Skeletal muscle cell (primary cell): ENCODE measurements around the gene CLEC18A.

DNA sequence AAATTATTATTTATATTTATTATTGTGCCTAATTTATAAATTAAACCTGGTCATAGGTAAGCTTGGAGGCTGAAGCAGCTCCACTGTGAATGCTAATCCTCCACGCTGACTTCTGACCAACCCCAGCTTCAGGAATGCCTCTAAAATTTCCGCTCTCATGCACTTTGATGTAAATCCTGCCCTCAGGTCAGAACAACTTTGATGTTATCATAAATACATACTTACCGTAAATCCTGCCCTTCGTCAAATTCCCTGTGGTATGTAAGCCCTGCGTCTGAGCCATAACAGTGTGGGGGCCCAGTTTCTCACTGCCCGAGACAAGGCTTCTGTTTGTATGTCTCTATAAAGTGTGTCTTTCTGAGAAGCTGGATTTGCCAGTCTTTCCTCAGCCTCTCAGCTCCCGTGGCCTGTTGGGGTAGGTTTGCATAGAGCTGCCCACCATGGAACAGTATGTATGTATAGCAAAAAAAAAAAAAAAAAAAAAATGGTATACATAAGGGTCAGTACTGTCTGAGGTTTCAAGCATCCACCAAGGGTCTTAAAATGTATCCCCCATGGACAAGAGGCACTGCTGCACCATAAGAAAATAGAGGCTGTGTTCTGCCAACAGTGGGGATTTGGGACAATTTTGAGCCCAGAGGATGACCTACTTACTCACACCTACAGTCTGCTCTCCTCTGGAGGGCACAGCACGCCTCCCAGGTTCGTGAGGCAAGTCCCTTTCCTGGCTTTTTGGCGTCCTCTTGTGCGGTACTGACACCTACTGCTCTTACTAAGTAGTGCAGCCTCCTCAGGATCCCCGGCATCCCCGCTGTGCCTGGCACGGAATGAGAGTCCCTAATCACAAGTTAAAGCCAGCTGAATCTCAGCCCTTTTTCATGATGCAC lies 17.5 kb downstream of the PRMT7 start:
- RRBS = no CpG with 5 or more reads among the region's 14 CpGs

- RRBS = no CpG with 5 or more reads among the region's 17 CpGs
Measured at GRCh38 chr16:68386356-68387167, 61.7 kb downstream of the SMPD3 start.

GRCh38 chr16:68509953-68510597 lies 29.0 kb upstream of the ZFP90 start:
- RRBS = 2% methylated on average over 13 of the region's 44 CpGs

DNA sequence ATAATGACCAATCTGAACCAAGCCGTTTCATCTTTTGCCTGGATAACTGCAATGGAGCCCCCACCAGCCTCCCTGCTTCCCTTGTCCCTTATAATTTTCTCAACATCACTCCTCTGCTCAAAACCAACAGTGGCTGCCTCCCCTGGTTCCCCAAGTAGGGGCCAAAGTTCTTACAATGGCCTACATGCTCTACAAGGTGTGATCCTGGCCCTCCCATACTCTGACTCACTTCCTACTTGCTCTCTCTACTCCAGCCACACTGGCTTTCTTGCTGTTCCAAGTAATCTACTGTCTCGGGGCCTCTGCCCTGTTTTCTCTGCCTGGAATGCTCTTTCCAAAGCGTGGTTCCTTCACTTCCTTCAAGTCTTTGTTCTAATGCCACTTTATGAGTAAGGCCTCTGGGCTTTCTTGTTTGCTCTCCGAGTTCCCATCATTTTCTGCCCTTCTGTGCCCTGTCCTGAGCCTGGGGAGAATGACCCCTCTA lies 4.2 kb upstream of the CDH3 start:
- RRBS = no CpG with 5 or more reads among the region's 4 CpGs

GRCh38 chr16:68760499-68761462 lies 23.7 kb downstream of the CDH1 start:
- RRBS = no CpG with 5 or more reads among the region's 11 CpGs

DNA sequence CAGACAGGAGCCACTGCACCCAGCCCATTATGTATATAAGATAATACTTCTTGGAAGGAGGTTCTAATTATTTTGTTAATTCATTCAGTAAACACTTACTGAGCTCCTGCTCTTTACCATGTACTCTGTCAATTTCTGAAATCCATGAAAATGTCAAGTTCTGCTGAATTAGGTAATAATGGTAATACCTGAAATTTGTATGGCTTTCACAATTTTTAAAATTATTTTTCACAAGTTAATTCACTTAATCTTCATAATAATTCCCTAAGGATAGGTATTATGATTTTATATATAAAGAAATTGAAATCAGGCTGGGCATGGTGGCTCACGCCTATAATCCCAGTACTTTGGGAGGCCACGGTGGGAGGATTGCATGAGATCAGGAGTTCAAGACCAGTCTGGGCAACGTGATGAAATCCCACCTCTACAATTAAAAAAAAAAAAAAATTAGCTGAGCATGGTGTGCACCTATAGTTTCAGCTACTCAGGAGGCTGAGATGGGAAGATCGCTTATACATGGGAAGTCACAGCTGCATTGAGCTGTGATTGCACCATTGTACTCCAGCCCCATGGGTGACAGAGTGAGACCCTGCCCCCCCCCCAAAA lies 29.2 kb downstream of the SNTB2 start:
- RRBS = no CpG with 5 or more reads among the region's 4 CpGs

GRCh38 chr16:69402137-69402592 lies 16.4 kb upstream of the TERF2 start:
- RRBS = no CpG with 5 or more reads among the region's 1 CpG

DNA sequence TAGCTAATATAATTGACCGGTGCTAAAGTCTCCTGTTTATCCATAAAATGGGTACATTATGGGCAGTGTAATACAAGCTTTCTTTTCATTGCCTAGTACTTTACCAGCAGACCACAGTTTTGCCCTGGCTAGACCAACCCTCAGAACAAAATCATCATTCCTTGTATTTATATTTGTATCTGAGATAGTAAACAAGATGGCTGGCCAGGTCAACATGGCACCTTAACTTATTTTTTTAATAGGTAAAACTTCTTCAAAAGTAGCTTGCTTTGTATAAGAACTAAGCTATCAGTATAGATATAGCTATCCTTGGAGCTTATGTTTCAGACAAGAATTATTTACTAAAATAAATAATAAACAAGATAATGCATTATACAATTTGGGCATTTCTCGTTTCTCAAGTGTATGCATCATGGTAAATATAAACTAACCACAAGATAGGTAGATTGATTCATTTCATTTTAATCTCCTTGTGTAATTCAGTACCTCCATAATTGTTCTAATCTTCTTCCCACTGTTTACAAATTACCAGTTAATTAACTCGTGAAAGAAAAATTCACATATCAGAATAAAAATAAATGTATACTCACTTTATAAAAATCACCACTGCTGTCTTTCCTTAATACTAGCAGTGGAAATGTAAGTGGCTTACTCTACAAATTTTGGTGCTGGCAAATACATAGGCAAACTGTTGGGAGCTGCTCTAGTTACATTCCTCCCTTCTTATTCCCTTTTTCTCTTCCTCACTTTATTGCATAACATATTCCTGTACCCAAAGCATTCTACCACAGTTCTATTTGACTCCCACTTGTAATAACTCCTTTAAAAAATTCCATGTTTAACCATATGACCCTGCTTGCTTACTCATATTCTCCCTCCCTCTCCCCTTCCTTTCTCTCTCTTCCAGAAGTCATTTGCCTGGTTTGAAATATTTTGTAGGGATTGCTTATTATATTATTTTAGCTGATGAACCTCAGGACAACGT lies 23.0 kb downstream of the NQO1 start:
- RRBS = no CpG with 5 or more reads among the region's 4 CpGs

DNA sequence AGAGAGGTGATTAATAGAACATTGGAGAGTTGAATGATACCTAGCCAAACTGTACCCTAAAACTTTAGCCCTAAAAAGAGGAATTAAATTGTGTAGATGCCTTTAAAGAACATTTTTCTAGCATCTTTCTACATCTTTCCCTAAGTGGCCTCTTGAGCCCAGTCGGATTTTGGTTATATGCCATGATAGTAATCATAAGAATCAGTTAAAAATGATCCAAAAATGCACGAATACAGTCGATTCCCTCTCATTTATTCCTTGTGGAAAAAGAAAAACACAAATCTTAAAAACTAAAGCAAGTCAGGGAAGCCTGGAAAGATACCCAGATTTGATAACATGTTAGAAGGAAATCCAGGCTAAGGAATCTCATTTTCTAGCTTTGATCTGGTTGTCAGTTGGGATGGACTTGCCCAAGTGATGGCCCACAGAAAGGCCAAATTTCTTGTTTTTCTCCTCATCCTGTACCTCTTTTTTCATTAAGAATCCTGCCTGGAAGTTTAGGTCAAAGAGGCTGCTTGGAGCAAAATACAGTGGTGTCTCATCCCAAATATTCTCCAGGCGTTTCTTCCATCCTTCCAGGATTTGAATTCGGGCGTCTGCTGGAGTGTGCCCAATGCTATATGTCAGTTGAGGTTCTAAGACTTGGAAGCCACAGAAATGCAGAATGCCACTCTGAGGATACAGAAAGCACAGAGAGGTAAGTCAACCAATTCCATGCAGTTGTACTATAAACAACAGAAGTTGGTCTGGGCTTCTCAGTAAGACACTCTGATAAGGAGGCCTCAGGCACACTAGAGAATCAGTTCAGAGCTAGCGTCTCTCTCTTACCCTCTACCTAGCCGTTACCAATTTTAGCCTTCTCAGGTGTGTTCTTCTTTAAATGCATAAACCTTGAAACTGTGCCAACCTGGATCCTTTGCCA lies 15.5 kb downstream of the NQO1 start:
- RRBS = no CpG with 5 or more reads among the region's 8 CpGs

DNA sequence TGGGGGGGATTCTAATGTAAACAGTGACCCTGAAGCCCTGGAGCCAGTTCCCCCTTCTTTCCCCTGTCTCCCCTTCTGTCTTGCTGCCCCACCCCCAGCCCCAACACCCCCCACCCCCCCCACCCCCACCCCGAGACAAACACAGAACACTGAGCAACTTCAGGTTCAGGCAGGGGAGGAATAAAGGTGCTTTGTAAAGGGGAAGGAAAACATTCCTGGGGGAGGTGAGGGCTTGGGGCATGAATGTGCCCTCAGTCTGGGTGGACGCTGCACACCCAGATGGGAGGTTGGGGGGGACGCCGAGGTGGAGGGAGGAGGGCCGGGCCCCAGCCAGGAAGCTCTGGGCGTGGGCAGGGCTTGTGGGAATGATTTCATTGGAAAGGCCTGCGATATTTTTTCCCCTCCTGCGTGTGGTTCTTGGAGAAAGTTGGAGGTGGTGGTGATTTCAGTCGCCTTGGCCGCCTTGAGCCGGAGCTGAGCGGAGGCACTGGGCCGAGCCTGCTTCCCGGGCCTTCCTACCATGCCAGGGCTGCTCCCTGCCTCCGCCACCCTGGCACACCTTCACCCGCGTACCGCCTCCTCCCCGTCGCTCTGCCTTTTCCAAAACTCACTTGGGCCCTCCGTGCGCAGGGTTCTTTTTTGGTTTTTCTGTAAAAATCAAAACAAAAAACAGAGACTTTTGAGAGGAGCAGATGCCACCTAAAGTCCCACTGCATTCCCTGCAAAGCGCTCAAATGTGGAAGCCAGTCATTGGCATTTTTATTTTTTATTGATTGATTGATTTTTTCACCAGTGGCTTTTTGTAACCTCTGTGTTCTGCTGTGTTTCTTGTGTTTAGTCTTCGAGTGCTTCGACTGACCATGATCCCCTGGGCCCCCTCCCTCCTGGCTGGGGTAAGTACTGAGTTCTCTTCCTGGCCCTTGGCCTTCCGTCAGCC lies 26.3 kb upstream of the CLEC18A start:
- RRBS = 67% methylated on average over 3 of the region's 26 CpGs

GRCh38 chr16:69951136-69951526 lies at the start of gene CLEC18A:
Gene CLEC18A (plus strand): TSS chr16:69951334.
- RRBS = no CpG with 5 or more reads among the region's 12 CpGs

GRCh38 chr16:70131940-70132648 lies 18.0 kb downstream of the PDPR start:
- RRBS = no CpG with 5 or more reads among the region's 8 CpGs

GRCh38 chr16:70251033-70251835 lies 506 bp downstream of the EXOSC6 start:
- RRBS = under 1% methylated on average over 41 of the region's 119 CpGs

DNA sequence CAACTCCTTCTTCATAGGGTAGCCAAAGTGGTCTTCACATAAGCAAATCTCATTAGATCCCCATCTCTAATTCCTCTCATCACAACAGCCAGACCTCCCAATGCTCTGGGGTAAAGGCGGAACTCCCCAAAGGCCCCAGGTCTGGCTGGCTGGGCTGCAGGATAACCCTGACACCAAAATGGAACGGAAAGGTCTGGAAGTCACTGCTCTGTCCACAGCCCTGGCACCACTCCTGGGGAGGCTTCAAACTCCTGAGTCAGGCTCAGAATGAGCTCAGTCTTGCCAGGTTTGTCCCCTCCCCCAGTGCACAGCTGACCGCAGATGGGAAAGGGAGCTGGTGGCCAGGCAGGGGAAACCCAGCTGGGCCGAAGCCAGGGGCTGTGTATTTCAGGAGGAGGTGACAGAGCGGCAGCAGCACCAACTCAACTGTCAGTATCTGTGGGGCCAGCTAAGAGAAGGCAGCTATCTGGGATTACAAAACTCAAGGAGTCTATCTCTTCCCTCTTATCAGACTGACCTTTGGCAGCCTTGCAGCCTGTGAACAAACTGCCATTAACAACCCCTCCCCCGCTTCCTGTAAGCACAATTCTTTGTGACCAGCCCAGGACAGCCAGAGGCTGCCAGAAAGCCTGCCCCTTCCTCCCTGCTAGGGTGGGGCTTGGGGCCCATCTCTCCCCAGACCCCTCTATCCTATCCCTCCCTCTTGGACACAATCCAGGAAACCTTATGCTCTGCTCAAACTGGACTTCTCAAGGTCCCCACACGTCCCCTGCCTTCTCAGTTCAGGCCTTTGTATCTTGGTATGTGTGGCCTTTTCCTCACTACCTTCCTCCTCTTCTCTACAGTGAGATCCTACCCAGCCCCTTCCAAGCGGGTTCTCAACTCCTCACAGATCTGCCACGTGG lies 10.7 kb downstream of the ST3GAL2 start:
- RRBS = no CpG with 5 or more reads among the region's 9 CpGs

DNA sequence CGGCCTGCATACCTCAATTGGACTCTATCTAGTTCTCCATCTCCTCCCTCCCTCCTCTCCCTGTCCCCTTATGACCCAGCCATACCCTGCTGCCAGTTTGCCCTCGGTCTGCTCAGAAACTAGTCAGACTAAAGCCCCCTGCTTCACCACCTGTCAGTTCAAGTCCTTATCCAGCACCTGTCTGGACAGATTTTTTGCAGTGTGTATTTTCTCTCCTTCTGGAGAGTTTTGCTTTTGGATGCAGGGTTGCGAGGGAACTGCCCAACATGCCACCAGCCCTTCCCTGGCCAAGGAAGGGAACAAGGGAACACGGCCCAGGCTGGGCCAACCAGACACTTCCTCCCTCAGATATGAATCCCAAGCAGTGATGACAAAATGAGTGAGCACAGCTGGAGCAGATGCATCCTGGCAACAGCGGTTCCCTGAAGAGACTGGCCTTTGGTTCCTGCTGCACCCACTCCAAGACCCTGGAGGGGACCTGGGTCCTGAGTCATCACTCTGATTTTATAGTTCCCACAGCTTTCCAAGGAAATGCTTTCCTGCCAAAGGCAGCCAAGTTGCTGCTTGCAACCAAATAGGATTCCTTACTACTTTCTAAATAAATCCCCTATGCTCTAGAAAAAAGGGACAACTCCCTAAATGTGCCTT lies 5.5 kb downstream of the ST3GAL2 start:
- RRBS = no CpG with 5 or more reads among the region's 5 CpGs

GRCh38 chr16:70512255-70512863 lies 11.0 kb downstream of the COG4 start:
- RRBS = no CpG with 5 or more reads among the region's 8 CpGs

GRCh38 chr16:70563144-70564128 lies 39.8 kb downstream of the SF3B3 start:
- RRBS = no CpG with 5 or more reads among the region's 13 CpGs

- RRBS = no CpG with 5 or more reads among the region's 5 CpGs
Measured at GRCh38 chr16:70647501-70647773, 1.1 kb downstream of the IL34 start.

- RRBS = 39% methylated on average over 2 of the region's 20 CpGs
Measured at GRCh38 chr16:70653782-70654325, 7.5 kb downstream of the IL34 start.

DNA sequence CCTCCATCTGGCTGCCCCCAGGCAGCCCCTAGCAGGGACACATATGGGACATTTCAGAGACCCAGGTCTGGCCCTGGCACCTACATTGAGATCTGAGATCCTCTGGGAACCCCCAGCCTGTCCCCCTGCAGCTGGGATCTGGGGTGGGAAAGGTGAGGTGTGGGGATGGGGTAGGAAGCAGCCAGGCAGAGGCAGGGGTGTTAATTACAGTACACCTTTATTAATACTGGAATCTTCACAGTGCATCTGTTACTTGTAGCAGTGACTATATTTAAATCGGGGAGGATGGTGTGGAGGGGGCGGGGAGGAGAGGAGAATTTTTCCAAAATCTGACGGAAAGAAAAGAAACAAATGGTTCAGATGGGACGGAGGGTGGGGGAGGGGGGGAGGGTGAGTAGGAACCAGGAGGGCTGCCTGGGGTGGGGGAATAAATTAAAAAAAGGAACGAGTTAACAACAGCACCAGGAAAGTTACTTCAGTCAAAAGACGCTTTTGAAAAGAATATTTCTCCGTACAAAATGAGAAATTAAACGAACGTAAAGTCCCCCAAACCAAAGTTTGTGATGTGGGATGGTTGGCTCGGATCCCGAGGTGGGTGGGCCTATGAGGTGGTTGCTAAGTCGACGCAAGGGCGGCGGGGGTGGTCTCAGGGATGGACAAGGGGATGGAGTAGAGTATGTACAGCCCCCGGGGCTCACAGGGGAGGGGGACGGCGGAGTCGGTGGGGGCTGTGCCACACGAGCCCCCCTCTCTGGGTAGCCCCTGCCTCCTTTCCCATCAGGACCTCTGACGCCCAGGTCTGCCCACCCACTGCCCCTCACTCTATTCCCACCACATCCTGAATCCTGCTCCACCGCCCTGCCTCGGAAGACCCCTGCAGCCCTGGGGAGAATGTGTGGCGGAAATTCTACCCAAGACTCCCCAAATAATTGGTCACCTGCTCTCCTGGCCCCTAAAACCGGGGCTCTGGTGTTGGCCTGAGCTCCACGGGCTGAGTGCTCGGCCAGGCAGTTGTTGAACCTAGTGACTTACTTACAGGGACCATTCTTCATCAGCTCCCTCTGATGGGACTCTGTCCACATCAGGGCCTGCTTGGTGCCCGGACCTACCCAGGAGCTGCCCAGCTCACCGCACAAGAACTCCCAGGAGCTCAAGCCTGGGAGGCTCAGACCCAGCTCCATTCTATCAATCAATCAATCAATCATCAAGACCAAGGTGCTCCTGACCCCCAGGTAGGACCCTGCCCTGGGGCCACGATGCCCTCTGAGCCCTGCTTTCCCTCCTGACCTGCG lies 15.1 kb downstream of the IL34 start:
- RRBS = no CpG with 5 or more reads among the region's 31 CpGs